Urinary bladder (tissue), 3 donors: ENCODE data around the gene GTF2IRD1.

DNA sequence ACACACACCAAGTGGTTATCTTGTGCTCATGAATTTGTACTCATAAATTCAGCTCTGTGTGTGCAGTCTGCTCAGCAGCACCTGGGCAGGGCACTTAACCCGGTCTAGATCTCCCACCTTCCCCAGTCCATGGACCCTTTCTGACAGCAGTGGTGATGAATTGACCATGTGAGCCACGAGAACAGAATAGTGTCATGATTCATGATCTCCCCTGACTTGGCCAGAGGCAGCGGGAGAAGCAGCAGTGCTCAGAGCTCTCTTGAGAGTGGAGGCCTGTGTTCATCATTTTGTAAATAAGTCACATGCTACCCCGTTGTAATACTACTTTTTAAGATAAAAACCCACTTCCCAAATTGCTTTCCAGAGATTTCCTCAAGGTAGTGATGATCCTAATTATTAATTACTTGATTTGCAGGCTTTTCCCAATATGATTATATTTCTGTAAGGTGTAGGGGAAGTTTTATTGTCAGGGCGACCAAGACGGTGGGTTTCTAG, 74.3 kb downstream of the GALNT17 start:
- PRO-cap = unidirectional peak, plus-strand start at position 214 of the sequence
- RAMPAGE, long total RNA = no peak

DNA sequence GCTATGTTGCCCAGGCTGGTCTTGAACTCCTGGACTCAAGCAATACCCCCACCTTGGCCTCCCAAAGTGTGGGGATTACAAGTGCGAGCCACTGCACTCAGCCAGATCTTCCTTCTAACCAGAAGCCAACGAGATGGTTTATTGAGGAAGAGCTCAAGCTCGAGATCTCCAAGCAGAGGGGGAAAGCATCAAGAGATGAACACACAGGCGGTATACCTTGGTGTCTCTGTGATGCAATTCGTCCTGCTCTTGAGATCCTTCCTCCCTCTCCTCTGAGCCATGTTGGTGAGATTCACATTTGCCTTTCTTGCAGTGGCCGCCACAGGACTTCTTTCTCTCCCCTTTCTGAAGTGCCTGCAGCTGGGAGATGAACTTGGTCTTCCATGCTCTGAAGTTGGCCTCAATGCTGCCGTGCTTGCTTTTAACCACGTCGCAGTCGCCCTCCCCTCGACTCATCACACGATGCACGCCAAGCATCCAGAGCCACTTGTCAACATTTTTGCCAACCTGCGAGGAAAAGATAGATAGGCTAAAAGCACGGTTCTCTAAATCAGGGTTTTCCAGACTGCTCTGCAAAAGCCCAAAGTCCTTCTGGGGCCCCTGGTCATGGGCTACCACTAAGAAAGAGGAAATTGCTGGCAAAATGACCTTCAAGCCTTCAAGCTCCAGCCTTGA, 21.0 kb downstream of the TYW1B start:
- PRO-cap = no peak
- RAMPAGE, long total RNA = no peak

DNA sequence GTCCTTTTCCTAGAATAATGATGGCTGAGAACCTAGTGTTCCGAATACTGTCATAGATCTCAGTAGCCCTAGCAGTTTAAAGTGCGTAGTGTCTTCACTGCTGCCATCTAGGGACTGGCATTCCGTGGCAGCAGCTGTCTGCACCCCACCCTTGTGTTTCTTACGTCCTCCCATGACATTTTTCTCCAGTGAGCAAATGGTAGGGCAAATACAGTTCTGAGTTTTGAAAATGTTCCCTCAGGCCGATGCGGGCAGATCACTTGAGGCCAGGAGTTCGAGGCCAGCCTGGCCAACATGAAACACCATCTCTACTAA, 2.0 kb upstream of the TYW1B start:
- PRO-cap = unidirectional peak, minus-strand start at position 61 of the sequence
- RAMPAGE, long total RNA = no peak

DNA sequence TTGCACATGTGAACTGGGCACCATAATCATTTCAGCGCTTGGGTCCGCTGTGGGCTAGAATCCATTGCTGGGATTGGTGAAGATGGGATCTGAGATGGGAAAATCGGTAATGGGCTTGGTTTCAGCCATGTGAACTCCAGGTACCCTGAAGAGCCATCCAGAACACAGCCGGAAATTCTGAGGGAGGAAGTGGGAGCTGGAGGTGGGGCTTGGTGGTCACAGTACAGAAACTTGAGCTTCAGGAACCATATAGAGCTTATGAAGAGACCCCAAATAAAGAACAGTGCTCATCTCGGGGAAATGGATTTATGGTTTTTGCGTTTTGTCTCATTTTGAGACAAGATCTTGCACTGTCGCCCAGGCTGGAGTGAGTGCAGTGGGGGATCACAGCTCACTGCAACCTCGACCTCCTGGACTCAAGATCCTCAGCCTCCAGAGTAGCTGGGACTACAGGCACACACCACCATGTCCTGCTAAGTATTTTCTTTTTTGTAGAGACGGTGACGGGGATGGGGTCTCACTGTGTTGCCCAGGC, 3.5 kb upstream of the BAZ1B start:
- PRO-cap = no peak
- RAMPAGE, long total RNA = no peak

DNA sequence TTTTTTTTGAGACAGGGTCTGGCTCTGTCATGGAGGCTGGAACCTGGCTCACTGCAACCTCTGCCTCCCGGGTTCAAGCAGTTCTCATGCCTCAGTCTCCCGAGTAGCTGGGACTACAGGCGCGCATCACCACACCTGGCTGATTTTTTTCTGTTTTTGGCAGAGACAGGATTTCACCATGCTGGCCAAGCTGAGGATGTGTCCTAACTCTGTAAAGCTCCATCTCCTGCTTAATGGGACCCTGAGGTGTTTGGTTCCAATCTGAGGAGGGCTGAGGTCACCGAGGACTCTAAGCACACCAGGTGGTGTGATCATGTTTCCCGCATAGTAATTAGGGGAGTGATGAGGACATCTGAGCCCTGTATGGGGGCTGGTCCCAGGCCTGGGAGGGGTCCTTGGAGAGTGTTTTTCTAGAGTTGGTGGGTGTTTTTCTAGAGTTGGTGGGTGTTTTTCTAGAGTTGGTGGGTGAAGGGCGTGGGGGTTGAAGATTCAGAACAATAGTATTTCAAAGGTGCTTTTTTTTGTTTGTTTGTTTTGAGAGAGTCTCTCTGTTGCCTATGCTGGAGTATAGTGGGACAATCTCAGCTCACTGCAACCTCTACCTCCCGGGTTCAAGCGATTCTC, 3.0 kb upstream of the ABHD11 start:
- PRO-cap = no peak
- RAMPAGE, long total RNA = no peak

DNA sequence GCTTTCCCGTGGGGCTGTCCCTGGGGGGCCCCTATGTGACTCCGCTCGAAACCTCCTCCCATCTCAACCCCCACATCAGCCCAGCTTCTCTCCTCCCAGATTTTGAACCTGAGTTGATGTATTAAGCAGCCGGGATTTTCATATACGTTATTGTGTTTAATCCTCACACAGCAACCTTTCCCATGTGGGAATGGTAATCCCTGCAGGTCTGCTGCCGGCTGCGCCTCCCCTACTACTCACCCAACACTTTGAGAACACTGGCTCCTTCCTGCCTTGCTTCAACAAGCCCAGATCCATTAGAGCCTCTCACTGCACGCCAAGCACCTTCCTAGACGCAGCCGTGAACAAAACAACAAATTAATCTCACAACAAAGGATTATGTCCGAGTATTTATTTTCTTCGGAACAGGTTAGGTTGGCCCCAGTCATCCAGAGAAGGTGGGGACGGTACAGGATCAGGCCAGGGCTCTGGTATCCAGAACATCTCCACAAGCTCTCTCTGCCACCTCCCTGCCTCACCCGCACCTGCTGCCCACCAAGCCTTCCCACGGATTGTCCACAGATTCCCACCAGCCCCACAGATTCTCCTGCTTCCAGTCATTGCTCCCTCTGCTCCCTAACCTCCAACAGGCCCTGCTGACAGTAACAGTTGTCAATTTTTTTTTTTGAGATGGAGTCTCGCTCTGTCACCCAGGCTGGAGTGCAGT, 4.8 kb upstream of the ABHD11 start:
- PRO-cap = no peak
- RAMPAGE, long total RNA = no peak

- PRO-cap = no peak
- RAMPAGE, long total RNA = no peak
These were observed 4.3 kb upstream of the CLDN3 start for GRCh38 chr7:73774230-73774814.

- PRO-cap = no peak
- RAMPAGE, long total RNA = no peak
These were observed 2.7 kb downstream of the CLDN4 start for GRCh38 chr7:73833229-73834135.

DNA sequence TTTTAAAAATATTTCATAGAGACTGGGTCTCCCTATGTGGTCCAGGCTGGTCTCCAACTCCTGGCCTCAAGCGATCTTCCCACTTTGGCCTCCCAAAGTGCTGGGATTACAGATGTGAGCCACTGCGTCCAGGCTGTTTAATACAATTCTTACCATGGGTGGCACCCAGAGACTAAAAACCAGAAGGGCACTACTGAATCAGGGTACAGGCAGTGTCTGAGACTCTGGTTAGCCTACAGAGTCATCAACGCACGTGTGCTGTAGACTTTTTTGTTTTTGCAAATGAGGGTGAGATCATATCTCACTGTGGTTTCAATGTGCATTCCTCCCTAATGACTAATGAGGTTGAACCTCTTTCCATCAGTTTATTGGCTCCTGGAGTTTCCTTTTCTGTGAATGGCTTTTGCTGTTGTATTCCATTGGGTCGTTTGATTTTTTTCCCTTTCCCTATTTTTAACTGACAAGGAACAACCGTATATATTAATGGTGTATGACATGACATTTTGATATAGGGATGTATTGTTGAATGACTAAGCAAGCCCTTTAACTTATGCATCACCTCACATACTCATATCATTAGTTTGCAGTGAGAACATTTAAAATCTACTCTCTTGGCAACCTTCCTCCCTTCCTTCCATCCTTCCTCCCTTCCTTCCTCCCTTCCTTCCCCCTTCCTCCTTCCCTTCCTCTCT, 9.2 kb upstream of the METTL27 start:
- PRO-cap = no peak
- RAMPAGE, long total RNA = no peak

DNA sequence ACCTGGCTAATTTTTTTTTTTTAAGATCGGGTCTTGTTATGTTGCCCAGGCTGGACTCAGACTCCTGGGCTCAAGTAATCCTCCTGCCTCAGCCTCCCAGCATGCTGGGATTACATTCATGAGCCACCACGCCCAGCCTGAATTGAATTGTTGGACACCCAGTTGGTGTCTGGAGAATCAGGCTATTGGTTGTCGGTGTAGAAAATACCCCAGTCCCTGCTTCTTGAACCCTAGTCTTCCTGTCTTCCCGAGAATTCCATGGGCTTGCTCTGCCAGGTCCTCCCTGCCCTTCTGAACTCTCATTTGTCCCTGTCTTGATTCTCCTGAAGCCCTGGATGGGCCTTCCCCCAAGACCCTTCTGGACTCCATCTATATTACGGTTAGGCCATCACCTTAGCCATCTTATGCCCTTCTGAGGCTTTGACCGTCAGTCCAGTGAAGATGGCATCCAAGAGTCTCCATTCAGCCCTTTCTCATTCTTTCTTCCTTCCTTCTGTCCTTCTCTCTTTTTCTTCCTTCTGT, 53.7 kb downstream of the TMEM270 start:
- PRO-cap = unidirectional peak, plus-strand start at position 247 of the sequence
- RAMPAGE, long total RNA = no peak

DNA sequence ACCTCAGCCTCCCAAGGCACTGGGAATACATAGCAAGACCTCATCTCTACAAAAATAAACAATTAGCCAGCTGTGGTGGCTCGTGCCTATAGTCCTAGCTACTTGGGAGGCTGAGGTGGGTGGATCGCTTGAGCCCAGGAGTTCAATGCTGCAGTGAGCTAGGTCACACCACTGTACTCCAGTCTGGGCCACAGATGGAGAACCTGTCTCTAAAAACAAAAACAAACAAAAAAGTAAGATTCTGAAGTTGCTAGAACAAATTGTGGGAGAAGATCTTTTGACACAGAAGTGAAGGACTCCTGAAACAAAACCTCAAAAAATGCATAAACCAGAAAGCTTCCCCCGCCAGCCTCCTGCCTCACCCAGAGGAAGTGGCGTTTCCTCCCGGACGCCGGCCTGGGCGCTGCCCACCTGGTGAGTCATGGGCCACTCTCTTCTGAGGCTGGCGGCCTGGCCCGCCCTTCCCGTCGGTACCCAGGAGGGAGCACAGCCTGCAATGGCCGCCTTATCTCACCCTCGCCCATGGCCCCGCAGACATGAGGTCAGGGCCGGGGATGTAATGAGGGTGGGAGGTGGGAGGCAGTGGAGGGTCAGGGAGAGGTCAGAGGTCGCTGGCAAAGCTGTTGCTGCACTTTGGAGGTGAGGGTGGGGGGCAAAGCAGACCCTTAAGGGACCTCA, 25.4 kb upstream of the ELN start:
- PRO-cap = bidirectional peak, plus-strand start at position 467 of the sequence, minus-strand start at position 355 of the sequence
- RAMPAGE, long total RNA = no peak

DNA sequence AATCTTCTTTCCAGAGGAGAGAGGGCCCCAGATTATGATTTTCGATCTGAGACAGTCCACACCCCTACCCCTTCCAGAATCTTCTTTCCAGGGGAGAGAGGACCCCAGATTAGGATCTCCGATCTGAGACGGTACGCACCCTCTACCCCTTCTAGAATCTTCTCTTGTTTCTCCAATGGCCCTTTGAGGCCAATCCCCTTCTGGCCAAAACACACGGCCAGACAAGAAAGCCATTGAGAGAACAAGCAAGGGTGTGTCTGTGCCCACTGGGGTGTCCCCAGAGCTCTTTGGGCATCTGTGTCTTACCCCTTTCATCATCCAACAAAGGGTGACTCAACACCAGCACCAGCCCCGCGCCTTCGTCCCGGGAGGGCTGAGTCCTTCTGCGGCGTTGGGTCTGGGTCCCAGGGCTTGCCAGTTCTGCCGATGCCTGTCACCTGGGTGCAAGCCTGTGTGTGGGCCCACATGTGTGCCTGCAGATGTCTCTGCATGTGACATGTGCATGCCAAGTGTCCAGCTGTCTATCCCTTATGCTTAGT, 24.5 kb upstream of the ELN start:
- PRO-cap = no peak
- RAMPAGE, long total RNA = no peak

- PRO-cap = no peak
- RAMPAGE, long total RNA = no peak
These were observed 4.9 kb upstream of the ELN start for GRCh38 chr7:74022897-74023590.

DNA sequence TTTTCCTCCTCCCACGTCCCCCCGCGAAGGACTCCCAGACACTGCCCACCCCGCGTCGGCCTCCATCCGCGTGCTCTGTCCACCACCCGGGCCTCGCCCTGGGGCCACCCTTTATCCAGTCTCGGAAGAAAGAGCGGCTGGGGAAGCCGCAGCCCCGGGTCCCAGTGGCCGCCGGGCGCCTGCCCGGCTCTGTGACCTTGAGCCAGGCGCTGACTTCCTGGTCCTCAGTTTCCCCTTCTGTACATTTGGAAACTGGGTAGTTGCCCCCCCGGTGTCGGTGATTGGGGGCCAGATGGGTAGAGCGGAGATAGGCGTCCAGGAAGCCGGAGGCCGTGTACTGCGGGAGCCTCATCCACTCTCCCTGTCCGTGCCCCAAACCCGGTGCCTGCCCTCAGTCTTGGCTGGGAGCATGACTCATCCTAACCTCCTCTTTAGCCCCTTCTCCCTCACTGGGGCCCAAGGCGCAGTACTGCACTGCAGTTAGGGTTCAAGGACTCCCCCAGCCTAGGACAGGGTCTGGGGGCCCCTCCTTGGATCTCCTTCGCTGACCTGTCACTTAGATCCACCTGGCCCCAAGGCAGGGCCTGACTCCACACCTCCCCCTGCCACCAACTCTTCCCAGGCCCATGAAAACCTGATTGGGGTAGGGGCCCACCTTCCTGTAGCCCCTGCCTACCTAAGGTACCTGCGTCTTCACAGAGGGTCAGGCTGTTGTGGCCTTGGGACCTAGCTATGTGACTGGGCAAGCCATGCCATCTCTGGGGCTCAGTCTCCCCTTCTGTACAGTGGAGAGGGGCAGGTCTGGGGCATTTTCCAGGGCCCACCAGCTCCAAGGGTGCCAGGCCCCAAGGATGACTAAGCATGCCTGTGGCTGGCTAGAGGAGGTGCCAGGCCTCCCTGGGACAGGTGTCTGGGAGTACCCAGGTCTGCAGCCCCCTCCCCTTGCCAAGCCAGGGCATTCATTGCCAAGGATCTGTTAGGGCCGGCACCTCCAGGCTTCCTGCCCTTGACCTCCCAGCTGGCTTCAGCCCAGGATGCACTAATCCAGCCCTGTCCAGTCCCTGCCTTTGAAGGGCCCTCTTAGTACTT, 1.0 kb downstream of the LIMK1 start:
- PRO-cap = no peak
- RAMPAGE, long total RNA = no peak

DNA sequence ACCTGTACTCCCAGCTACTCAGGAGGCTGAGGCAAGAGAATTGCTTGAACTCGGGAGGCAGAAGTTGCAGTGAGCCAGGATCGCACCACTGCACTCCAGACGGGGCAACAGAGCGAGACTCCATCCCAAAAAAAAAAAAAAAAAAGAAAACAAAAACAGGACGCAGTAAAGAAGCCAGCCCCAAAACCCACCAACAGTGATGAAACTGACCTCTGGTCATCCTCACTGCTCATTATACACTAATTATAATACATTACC, 40.1 kb upstream of the EIF4H start:
- PRO-cap = no peak
- RAMPAGE, long total RNA = no peak

DNA sequence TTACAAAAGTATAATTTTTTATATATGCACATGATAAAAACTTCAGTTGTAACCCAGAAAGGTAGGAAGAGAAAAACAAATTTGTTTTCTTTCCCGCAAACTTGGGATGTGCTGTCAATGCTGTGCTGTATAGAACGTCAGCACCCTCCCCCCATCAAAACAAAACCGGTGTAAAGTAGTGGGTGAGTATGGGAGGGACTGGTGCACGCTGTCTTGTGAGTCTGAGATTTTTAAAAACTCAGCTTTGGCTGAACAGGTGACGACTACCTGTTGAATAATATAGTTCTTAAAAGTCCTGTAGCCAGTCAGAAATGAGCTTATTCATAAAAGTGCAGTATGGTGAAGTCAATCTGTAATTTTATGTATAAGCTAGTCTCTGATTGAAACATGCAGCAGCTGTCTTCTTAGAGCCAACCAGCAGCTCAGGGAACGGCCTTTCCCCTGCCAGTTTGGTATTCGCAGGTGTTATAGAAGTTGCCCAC, 16.8 kb downstream of the EIF4H start:
- PRO-cap = no peak
- RAMPAGE, long total RNA = no peak

DNA sequence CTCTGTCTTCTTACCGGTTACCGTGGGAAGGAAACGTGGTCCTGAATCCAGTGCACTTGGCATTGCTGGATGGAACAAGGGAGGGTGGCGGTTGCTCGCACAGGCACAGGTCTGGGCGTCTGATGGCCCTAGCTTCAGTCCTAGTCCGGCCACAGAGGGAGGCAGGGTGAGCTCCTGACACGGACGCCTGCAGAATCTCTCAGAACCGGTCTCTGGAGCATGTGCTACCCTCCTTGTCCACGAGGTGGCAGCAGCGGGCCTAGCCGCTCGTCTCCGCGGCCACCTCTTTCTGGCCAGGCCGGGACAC, 3.3 kb upstream of the LAT2 start:
- PRO-cap = no peak
- RAMPAGE, long total RNA = no peak

GRCh38 chr7:74287318-74287720, 1.9 kb upstream of the CLIP2 start:
- PRO-cap = no peak
- RAMPAGE, long total RNA = no peak

- PRO-cap = bidirectional peak, plus-strand start at chr7:74453856, minus-strand start at chr7:74453709; bidirectional peak, plus-strand start at chr7:74454115, minus-strand start at chr7:74454060
- RAMPAGE, long total RNA = no peak
These were observed at the start of gene GTF2IRD1 for GRCh38 chr7:74453265-74454223. GTF2IRD1 (plus strand) TSS chr7:74453906.

- PRO-cap = no peak
- RAMPAGE, long total RNA = no peak
These were observed 81.4 kb downstream of the GTF2IRD1 start for GRCh38 chr7:74534873-74535645.